PC-3 (cell line): ENCODE data around the genes MTG2 and HRH3.

DNA sequence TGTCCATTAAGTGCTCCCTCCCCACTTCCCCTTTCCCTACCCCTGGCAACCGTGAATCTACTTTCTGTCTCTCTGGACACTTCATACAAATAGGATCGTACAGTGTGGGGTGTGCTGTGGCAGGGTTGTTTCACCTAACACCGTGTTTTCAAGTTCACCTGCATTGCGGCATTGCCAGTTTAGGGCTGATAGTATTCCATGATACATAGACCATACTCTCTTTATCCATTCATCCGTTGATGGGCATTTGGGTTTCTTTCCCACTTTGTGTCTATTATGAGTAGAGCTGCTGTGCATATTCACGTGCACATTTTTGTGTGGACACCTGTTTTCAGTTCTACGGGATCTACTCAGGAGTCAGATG lies 118.9 kb downstream of the PHACTR3 start:
- RAMPAGE, long total RNA = no peak

GRCh38 chr20:59826202-59826501 lies 107.3 kb downstream of the SYCP2 start:
- RAMPAGE, long total RNA = no peak

- RAMPAGE, long total RNA = no peak
Measured at GRCh38 chr20:60860436-60860692, 391.7 kb upstream of the CDH4 start.

DNA sequence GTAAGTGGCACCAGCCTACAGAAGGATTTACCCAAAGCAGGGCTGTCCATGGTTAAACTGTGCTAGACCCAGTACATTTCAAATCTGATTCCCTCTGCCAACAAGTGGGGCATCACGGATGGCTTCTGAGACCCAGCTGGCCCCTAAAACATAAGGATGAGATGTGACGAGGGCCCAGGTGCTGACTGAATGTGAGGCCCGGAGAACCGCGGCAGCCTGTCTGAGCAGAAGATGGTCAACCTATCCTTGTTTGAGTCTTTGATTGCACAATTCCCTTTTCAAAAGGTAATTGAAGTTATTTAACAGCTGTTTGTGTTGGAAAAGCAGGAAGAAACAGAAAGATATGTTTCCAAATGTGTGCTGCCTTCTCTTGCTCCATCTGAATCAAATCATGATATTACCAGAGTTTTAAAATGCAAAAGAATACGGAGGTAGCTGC lies 276.4 kb upstream of the CDH4 start:
- RAMPAGE, long total RNA = no peak

- RAMPAGE, long total RNA = no peak
Measured at GRCh38 chr20:61492644-61493181, 240.7 kb downstream of the CDH4 start.

DNA sequence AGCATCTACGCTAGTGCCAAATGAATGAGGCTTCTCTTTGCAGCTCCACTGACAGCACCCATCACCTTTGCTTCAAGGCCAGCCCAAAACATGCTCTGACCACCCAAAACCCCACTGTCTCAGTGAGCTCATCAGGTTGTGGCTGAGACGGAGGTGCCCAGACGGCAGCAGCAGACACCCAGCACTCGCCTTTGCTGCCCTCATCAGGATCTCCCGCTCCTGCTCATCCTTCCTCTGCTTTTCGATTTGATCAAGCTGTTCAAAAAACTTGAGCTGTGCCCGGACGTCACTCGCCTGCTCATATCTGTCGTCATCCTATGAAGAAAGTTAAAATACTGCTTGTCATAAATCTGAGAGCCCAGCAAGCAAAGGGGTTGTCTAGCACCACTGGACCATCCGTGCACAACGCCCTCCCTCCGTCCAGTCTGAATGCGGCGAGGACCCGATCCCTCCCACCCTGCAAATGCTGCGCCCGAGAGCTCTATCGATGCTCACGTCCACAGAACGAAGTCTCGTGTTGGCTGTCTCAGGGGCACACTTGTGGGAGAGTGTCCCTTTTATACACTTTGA lies 66.8 kb downstream of the TAF4 start:
- RAMPAGE, long total RNA = no peak

DNA sequence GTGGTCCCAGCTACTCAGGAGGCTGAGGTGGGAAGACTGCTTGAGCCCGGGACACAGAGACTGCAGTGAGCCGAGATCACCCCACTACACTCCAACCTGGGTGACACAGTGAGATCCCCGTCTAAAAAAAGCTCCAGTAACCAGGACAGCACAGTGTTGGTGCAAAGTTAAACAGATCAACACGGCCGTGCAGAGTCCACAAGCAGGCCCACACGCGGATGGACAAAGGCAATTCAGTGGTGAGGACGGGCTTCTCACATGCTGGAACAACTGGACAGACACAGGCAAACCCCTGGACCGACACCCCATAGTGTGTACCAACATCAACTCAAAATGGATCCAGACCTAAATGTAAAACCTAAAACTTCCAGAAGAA lies 41.7 kb downstream of the TAF4 start:
- RAMPAGE, long total RNA = no peak

DNA sequence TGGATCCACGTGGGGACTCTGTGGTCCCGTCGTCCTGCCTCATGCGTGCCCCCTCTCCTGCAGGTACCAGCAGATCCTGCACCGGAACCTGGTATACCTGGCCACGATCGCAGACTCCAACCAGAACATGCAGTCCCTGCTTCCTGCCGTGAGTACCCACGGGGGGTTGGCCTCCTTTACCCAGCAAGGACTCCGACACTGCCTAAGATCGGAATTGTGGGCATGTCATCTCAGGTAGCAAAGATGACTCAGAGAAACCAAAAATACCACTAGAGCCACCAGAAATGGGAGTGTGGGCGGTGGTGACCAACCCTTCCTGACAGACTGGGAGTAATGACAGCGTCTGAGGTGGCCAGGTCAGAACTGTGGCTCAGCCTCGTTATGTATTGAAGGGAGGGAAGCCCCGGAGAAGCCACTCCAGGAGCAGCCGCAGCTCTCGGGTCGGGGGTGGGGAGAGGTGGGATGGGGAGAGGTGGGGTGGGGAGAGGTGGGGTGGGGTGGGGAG lies 16.3 kb downstream of the SS18L1 start:
- RAMPAGE, long total RNA = no peak

GRCh38 chr20:62181884-62183169 lies at the start of gene MTG2:
MTG2 (plus strand) TSS chr20:62183028.
- RAMPAGE, long total RNA = no peak

- RAMPAGE, long total RNA = no peak
Measured at GRCh38 chr20:62187523-62187908, 4.7 kb downstream of the MTG2 start.

GRCh38 chr20:62193360-62193809 lies 10.6 kb downstream of the MTG2 start:
- RAMPAGE, long total RNA = no peak

DNA sequence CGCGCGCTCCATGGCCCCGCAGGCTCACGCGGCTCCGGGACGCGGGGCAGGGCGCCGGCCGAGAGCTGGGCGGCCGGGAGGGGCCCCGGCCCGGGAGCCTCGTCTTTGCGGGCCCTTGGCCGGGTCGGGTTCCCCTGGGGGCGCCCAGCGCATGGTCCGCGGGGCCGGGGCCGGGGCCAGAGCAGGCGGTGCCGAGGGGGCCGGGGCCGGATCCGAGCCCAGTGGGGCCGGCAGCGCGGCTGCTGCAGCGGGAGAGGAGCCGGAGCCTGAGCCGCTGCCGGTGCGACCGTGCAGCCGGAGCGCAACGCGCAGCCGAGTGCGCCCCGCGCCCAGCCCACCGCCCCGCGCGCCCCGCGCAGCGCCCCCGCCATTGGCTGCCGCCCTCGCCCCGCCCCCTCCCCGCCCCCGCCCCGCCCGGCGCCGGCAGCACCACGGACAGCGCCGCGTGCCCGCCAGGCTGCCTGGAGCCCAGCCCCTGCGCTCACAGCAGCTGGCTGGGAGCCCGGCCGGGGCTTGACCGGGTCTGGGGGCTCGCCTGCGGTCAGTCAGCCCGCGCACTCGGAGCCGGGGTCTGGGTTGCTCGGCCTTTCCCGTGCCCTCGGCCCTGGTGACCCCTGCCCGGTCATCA lies at the start of gene HRH3:
HRH3 (minus strand) TSS at position 320 of the 628 bp plus-strand sequence.
- RAMPAGE, long total RNA = no peak

DNA sequence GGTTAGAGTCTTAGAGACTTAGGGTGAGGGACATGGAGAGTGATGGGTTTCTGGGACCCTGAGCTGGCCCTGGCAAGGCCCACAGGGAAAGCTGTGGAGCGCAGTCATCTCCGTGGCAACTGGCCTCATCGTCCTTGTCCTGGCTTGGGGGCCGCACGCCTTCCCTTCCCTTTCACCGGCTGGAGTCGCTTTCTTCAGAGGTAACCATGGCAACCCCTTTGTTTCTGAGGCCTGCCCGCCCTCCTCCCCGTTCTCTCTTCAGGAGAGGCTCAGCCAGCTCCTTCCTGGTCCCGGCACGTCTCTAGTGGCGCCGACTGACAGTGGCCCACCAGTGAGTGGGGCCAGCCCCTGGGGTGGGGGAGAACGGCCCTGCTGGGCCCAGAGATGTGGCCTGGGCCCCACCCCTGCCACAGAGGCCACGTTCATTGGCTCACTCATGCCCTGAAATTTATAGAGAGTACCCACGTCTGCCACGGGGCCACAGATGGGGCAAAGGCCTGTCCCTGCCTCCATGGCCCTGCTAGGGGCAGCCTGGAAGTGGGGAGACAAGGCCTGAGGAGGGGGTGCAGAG lies 1.6 kb upstream of the OSBPL2 start:
- RAMPAGE, long total RNA = no peak

GRCh38 chr20:62286685-62287148 lies 16.1 kb upstream of the ADRM1 start:
- RAMPAGE, long total RNA = no peak

DNA sequence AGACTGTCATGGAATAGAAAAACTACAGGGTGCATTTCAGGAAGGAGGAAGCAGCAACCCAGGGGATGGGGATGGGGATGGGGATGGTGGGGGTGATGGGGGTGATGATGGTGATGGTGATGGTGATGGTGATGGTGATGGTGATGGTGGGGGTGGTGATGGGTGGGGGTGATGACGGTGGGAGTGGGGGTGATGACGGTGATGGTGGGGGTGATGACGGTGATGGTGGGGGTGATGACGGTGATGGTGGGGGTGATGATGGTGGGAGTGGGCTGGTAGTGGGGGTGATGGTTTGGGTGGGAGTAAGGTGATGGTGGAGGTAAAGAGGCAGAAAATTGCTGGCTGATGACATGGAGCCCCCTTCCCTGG lies 17.5 kb downstream of the LAMA5 start:
- RAMPAGE, long total RNA = no peak

GRCh38 chr20:62557325-62558192 lies 81.8 kb upstream of the GATA5 start:
- RAMPAGE, long total RNA = no peak

DNA sequence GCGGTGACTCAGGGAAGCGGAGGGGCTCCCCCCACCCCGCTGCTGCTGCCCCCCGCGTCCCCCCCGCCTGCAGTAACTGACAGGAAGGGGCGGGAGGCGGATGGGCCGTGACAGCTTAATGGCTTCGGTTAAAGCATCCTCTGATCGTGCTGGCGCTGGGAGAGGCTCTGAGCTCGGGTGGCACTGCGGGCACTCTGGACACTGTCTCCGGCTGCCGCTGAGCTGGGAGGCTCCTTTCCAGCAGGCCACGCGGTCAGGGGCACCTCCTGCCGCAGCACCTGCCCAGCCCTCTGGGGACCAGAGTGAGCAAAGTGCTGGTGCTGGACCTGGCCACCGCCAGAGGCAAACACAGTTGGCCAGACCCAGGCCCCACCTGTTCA lies 38.5 kb upstream of the SLCO4A1 start:
- RAMPAGE, long total RNA = no peak

- RAMPAGE, long total RNA = no peak
Measured at GRCh38 chr20:62624489-62625038, 17.7 kb upstream of the SLCO4A1 start.

- RAMPAGE, long total RNA = no peak
Measured at GRCh38 chr20:62668108-62668464, 25.8 kb downstream of the SLCO4A1 start.

- RAMPAGE, long total RNA = no peak
Measured at GRCh38 chr20:62791415-62791768, 4.9 kb upstream of the MRGBP start.